SJCRH30 (cell line): ENCODE measurements around the gene DNAJB6.

GRCh38 chr7:155777069-155777877, 35.0 kb downstream of the SHH start:
- RAMPAGE, long total RNA = no peak

DNA sequence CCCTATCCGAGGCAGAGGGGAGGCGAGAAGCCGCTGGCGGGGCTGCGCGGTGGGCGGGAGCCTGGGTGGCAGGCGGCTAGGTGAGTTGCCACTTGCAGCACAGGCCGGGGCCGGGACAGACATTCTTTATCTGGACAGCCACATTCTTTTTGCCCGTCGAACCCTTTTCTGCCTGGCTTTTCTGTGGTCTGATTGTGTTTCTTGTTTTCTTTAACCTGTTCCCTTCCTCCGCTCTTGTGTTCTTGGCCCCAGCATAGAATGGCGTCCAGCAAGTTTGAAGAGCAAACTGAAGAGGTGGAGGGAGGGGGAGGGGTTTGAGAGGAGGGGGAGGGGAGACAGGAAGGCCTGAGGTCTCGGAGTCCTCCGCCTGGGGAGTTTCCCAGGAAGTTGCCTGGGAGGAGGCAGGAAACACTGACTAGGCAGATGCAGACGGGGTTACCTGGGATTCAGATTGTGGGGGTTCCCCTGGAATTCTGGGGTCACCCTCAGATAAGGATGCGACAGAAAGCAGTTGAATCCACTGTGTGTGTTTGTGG, 5.1 kb downstream of the SHH start:
- RAMPAGE, long total RNA = no peak

GRCh38 chr7:155843941-155844732, 31.9 kb upstream of the SHH start:
- RAMPAGE, long total RNA = no peak

DNA sequence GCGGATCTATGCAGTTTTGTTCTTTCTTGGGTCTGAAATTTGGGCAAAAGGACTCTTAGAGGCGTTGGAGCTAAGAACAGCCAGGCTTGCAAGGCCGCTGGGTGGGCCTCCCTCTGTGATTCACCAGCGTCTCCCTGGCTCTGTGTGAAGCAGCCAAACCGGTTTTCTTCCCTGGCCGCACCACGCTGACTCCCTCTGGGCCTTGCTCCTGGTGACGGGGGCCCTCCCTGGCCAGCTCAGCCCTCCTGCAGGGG, 109.7 kb upstream of the SHH start:
- RAMPAGE, long total RNA = no peak

- RAMPAGE, long total RNA = no peak
Measured at GRCh38 chr7:156368052-156368499, 272.5 kb upstream of the RNF32 start.

- RAMPAGE, long total RNA = no peak
Measured at GRCh38 chr7:156545135-156545619, 95.4 kb upstream of the RNF32 start.

GRCh38 chr7:156756278-156756850, 115.8 kb downstream of the RNF32 start:
- RAMPAGE, long total RNA = no peak

DNA sequence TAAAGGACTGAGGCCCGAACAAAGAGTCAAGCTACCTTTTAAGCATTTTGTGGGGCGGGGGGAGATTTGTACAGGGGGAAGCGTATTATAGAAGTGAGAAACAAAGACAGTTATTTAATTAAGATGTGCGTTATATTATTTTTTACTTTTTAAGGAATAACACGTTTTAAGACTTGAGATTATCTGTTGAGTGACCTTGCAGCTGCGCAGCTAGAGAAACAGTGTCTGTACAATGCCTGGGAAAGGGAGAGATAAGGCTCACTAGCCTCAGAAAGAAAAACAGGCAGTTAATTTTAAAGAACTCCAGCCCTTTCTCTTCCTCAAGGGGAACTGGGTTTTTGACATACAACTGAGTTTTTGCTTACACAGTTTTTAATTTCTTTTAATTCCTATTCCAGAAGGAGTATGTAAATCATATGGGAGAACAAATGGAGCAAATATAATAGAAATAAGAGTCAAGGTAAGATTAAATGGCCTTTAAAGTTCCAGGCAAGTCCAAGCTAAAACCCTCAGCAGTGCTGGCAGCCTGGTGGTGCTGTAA, 50.6 kb downstream of the LMBR1 start:
- RAMPAGE, long total RNA = no peak

DNA sequence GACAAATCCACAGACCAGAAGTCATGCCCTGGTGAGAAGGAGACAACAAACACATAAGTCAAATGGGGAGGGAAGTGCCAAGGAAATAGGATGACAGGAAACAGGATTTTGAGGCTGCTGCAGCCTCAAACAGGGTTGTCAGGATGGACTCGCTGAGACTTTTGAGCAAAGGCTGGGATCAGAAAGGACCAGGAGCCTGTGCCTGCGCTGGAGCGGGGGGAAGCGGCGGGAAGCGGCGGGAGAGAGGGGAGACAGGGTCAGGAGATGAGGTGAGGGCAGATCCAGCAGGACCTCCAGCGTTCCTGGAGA, 2.2 kb upstream of the NOM1 start:
- RAMPAGE, long total RNA = no peak

DNA sequence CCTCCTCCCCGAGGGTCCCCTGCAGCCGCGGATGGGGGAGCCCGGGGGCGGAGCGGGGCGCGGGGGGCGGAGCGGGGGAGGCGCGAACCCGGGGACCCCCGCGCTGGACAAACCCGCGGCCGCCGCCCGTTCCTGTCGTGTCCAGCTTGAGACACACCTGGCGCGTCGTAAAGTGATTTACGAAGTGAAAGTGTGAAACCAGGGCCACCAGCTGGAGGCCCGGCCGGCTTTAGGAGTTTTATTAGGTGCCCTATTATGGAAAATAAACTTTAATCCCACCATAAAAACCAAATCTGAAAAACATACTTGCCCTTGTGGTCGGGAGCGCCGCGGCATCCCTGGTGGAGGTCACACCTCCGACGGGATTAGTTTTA, 10.4 kb downstream of the MNX1 start:
- RAMPAGE, long total RNA = no peak

GRCh38 chr7:157270945-157271567, 65.7 kb upstream of the DNAJB6 start:
- RAMPAGE, long total RNA = no peak

DNA sequence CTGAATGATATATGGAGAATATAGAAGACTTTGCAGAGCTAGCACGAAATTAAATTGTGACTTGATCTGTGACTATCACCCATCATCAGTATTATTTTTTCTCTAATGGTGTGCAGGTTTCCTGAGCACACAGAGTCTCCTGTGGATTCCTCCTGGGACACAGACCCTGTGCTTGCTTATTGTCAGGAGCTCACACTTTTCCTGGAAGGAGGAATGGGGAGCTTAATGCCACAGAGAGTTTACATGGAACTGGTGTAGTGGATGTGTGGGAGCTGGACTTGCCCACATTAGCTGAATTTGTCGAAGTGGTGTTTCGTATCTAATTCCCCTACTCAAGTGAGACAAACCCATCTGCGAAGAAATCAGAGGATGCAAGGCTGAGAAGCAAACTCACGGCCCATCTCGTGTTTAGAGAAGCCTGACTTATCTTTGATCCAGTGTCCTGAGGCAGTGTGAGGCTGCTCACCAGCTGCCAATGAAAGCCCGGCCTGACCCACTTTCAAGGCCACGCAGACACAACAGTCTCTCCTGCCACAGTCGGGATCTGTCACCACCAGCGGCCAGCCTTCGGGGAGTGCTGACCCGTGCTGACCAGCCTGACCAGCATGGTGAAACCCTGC, 7.6 kb upstream of the DNAJB6 start:
- RAMPAGE, long total RNA = no peak

DNA sequence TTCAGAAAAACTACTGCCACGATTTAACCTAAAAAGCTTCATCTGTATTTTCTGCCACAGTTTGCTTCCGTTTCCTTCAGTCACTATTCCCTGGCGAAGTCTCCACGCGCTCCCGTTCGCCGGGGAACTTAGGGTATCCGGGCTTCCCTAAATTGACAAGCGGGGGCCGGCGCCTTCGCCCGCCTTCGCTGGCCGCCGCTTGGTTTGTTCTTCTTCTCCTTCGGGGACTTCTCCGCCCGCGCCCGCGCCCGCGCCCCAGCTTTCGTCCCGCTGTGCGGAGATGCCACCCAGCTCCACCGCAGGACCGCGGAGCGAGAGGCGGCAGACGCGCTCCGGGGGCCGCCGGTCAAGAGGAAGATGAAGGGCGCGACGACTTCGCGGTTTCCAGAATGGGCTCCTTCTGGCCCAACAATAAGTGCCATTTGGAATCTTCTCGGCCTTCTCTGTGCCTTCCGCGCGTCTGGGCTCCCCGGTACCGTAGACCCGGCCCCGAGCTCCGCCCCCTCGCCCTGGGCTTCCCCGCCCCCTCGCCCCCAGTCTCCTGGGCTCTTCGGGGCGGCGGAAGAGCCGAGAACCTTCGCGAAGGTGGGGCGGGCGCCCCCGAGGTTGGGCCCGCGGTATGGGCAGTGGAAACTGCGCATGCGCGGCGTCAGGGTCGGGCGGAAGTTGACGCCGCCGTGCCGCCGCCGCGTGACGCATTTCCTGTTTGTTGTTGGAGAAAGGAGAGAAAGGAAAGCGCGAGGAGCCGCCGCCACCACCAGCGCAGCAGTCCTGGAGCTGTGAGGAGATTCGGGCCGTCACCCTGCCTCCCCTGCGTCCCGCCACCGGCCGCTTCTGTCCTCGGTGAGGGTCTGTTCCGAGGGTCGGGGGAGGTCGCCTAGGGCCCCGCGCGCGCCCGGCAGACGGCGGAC, at the start of gene DNAJB6:
TSS of gene DNAJB6 (plus strand) at position 703 of the 911 bp plus-strand sequence.
- RAMPAGE, long total RNA = no peak

DNA sequence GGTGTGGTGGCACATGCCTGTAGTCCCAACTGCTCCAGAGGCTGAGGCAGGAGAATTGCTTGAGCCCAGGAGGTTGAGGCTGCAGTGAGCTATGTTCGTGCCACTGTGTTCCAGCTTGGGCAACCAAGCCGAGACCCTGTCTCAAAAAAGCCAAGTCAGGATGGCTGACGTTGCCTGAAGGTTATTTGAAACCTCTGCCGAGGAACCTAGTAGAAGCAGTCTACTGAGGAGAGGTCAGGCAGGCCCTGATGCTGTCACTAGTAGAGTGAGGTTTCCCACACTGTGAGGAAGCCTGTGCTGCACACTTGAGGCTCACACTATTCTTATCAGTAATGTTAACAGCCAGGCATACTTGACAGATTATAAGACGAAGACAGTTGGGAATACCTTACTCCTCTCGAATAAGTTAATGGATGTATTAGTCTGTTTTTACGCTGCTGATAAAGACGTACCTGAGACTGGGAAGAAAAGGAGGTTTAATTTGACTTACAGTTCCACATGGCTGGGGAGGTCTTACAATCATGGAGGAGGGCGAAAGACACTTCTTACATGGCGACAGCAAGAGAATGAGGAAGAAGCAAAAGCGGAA, 23.0 kb downstream of the DNAJB6 start:
- RAMPAGE, long total RNA = no peak

DNA sequence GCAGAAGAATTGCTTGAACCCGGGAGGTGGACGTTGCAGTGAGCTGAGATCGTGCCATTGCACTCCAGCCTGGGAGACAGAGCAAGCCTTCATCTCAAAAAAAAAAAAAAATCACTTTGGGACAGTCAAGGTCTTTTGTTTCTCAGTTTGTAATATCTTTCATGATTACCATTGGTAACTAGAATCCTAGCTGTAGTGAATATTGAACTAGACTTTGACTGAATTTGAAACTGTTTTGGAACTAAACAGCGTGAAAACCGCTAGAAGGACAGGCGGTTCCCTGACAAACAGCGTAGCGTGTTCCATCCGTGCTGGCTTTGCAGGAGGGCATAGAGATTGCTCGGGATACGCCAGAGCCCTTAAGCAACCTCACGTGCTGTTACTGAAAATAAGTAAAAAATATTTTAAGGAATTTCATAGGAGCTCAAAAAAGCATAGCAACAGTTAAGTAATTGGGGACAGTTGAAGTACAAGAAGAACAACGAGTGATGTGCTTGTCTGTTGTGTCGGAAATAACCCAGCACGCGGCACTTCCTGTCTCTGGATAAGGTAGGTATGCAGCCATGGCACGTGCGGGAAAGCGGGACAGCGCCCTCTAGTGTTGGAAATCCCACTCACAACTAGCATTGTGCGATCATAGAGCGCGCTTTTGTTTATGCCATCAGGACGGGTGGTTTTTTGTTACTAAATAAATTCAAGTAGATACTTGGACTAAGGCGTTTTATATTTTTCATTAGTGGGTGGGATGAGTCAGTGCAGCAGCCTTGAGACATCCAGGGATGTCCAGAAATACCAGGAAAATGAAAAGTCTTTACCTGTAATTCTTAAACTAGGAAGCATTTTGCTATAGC, 50.2 kb downstream of the DNAJB6 start:
- RAMPAGE, long total RNA = no peak

GRCh38 chr7:157612523-157613805, 276.2 kb downstream of the DNAJB6 start:
- RAMPAGE, long total RNA = no peak

DNA sequence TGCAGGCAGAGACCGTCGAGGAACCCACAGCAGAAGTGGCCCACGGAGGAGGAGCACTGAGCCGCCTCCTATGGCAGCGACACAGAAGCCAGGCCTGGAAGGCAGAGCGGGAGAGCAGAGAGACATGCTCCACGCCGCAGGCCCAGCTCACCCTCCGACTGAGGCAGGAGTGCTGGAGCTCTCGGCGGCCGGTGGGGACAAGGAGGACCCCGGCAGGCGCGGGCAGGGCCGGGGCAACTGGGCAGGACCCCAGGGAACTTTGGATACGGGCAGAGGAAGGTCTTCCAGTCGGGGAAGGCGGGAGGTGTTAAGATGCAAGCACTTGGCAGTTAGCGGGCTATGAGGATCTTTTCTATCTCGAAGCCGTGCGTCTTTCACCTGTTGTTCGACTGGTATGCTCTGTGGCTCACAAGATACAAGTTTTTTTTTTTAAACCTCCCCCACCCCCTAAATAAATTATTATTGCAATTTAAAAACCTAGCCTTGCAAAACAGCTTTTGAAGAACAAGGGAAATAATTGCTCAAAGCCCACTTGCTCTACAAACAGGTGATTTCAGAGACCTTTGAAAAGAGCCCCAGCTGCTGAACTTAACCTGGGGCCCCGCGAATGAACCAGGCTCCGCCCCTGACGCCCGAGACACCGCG, 420.6 kb downstream of the DNAJB6 start:
- RAMPAGE, long total RNA = no peak

DNA sequence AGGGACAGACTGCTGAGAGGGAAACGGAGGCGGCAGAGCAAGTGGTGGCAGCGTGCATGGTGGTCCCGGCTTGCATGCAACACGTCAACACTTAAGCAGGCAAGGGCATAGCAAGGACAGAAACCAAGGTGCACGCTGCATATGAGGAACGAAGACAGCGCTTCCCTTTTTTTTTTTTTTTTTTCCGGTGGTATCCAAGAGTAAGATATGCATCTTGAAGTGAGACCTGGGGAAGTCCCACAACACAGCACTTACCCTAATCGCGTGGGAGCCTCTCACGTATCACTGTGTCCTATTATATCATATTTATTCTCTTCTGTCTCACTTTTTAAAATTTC, 361.1 kb downstream of the PTPRN2 start:
- RAMPAGE, long total RNA = no peak

DNA sequence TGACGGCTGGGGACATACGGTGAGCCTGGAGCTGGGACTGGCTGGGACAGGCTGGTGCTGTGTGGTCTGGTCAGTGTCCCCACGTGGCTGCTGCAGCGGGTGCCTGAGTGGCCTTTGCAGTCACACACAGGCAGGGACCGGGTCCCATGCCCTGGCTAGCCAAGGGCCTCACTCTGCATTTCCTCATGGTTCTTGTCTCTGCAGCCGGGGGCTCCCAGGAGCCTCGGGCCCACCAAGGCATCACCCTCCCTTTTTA, 47.7 kb downstream of the PTPRN2 start:
- RAMPAGE, long total RNA = no peak

- RAMPAGE, long total RNA = no peak
Measured at GRCh38 chr7:158753050-158754215, 48.8 kb upstream of the NCAPG2 start.